SK-N-DZ (cell line): ENCODE results near the gene UNC45A.

DNA sequence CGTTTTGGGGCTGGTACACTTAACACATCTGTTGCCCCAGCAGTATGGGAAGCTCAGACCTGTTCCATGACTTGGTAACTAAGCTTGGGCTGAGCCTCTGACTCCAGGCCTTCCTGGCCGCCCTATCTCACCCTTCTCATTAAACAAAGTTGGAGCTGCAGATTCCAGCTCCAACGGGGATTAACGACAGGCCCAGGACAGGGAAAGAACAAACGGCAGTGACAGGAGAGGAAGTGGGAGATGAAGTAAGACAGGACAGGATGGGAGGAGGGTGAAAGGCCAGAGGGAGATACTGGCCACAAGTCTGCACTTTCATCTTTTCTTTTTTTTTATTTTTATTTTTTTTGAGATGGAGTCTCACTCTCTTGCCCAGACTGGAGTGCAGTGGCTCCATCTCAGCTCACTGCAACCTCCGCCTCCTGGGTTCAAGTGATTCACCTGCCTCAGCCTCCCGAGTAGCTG is 8.5 kb upstream of the FURIN start:
RAMPAGE:
- cytosol, long total RNA = no peak
- nucleus, long total RNA = no peak

DNA sequence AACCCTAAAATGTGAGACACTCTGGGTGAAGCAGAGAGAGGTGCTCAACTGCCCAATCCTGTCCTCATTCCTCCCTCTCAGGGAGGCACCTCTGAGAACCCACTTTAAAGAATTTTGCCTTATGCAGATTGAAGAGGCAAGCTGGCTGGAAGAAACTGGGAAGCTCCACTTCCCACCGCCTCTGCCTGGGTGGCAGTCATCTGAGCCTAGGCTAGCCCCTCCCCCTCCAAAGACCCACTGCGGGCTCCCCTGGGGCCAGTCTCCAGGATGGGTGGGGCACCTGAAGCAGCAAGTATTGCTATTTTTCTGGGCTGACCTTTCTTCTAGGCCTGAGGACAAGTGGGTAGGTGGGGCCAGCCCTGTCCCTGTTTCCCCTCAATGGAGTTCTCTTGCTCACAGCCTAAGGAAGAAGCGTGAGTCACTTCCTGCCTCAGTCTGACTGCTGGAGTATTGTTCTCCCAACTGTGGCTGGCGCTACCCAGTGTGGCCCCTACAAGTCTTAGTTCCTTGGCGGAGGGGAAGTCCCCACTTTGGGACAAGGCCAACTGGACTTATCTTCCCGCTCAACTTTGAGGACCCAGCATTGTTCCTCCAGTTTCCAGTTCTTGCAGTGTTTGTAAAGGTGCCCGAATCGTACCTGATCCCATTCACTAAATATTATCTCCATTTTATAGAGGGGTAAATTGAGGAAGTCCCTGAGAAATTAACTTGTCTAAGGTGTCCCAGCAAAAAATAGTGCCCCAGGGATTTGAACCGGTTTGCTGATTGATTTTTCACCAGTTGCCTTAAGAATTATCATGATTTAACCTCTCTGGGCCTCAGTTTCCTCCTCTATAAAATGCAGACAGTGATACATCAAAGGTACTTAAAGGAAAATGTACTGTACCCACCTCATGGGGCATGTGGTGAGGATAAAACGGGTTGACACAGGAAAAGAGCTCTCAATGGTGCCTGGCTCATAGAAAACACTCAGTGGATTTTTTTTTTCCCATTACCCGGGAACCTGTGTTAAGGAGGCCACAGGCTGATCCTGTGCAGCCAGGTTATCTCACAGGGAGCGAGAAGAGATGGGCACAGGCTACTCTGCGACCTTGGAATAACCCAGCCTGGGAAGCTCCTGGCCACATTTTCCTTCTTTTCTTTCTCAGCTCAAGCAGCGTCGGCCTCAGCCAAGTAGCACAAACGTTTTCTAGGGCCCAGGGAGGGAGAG is 1.5 kb downstream of the FURIN start:
RAMPAGE:
- cytosol, long total RNA = no peak
- nucleus, long total RNA = no peak

DNA sequence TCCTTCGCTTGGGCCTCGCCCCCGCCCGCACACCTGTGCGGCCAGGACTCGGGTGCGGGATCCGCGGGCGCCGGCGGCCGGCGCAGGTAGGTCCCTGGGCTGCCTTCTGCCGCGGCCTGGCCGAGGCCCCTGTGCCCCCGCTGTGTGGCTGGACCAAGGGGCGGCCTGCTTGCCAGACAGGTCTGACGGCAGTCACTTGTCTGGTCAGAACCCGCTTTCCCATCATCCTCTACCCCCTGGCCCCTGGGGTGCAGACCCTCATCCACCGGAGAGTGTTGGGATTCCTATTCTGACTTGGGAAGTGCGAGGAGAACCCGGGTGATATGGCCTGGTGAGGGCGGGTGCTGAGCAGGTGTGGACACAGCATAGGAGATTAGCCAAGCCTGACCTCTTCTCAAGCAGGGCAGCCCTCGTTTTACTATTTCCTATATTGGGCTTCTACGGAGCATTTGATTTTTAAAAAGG is 3.8 kb downstream of the FURIN start:
RAMPAGE:
- cytosol, long total RNA = no peak
- nucleus, long total RNA = no peak

DNA sequence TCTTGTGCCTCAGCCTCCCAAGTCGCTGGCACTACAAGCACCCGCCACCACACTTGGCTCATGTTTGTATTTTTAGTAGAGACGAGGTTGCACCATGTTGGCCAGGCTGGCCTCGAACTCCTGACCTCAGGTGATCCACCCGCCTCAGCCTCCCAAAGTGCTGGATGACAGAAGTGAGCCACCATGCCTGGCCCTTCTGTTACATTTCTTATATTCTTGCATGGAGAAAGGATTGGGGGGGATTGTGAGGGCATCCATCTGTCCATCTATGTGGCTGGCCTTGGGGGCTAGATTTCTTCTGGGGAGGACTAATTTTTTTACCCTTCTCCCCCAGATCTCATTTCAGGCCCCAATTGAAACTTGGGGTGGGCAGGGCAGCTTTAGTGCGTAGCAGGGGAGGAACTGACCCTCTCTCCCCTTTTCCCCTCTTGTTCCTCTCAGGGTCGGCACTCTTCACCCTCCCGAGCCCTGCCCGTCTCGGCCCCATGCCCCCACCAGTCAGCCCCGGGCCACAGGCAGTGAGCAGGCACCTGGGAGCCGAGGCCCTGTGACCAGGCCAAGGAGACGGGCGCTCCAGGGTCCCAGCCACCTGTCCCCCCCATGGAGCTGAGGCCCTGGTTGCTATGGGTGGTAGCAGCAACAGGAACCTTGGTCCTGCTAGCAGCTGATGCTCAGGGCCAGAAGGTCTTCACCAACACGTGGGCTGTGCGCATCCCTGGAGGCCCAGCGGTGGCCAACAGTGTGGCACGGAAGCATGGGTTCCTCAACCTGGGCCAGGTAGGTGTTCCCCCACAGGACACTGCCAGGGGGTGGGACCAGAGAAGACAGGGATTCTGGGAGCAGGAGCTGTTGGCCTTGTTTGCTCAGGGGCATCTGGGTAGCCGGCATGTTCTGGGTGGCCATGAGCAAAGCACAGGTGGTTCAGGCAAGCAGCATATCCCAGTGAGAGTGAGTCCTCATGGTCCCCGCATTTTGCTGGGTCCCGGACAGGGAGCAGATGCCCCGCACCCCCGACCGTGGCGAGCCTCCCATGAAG is 7.1 kb downstream of the FURIN start:
RAMPAGE:
- cytosol, long total RNA = no peak
- nucleus, long total RNA = no peak

GRCh38 chr15:90876827-90877365 is 7.4 kb upstream of the FES start:
RAMPAGE:
- cytosol, long total RNA = no peak
- nucleus, long total RNA = no peak

DNA sequence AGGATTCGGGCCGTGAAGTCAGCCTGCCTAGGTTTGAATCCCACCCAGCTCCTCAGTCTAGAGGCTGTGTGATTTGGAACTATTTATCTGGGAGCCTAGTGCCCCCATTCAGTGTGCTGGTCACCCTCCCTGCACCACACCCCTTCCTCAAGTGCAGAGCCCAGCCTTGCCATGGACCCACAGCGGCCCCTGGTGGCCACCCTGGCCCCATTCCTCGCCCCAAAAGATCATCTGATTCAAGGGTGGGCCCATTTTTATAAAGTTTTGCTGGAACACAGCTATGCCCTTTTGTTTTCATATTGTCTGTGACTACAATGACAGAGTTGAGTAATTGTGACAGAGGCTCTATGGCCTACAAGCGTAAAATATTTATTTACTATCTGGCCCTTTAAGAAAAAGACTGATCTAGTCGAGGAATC is 1.7 kb downstream of the FES start:
RAMPAGE:
- cytosol, long total RNA = no peak
- nucleus, long total RNA = no peak

DNA sequence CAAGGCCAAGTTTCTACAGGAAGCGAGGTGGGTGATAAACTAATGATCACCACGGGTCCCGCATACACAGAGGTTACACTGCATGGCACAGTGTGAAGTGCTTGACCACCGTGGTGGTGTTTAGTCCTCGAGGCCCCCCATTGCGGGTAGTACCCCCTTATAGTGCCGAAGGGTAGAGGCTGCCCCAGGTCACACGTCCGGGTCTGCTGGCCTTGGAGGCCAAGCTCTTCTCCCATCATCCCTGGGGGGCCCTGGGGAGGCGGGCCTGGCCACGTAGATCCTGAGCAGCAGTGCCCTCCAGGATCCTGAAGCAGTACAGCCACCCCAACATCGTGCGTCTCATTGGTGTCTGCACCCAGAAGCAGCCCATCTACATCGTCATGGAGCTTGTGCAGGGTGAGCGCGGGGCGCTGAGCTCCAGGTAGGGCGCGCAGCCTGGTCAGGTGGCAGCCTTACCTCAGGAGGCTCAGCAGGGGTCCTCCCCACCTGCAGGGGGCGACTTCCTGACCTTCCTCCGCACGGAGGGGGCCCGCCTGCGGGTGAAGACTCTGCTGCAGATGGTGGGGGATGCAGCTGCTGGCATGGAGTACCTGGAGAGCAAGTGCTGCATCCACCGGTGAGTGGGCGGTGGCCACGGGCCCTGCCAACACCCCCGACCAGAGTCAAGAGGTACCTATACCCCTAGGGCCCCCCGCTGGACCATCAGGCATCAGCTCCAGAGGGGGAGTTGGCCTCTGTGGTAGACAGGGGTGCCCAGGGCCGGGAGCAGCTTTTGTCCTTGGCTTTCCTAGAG is 8.7 kb downstream of the FES start:
RAMPAGE:
- cytosol, long total RNA = start-site peak on the plus strand centred at position 560 of the sequence, 33 bp wide, 195 and 274 reads in 2 replicates
- nucleus, long total RNA = no peak

RAMPAGE:
- cytosol, long total RNA = no peak
- nucleus, long total RNA = no peak
Observed at GRCh38 chr15:90932246-90932424, 214 bp downstream of the HDDC3 start.

GRCh38 chr15:90934699-90935779 is at the start of gene UNC45A:
Gene UNC45A (plus strand): TSS chr15:90935285.
RAMPAGE:
- cytosol, long total RNA = start-site peak on the plus strand at chr15:90935285-90935316, 122 and 49 reads in 2 replicates
- nucleus, long total RNA = no peak

DNA sequence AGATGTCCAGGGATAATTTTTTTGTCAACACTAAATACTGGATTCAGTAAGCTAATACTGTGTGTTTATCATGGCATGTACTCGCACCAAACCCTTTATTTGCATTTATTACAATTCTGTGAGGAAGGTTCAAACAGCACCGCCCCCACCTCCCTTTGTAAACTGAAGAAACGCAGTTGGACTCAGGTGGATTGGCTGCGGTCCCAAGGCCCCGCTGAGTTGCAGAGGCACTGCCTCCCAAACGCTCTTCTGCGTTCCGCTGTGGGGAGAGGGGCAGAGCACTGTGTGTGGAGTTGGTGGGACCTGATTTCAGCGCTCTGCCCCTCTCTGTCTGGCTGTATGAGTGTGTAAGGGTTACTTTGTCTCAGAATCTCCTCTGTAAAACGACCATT is 1.2 kb downstream of the RCCD1 start:
RAMPAGE:
- cytosol, long total RNA = no peak
- nucleus, long total RNA = no peak

GRCh38 chr15:91368532-91368917 is 268.5 kb downstream of the SV2B start:
RAMPAGE:
- cytosol, long total RNA = no peak
- nucleus, long total RNA = no peak

DNA sequence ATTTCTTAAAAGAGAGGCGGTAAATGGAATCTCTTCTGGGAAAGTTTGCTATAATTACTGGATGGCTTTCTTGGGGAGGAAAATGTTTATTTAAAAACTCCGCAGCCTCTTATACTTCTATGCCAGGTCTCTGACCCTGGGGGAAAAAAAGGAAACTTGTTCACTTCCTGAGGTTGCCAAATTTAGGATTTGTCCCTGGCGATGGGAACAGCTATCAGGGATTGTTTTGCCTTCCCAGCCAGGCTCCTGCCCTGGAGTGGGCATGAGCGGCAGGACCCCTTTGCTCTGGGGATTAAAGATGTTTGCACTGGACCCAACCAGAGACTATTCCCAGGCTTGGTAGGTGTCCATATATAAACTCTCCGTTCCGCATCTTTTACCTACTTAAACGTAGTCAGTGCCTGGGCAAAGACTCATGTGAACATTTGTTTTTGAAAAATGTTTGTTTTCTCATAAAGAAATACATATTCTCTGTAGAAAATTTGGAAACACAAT is 175.6 kb downstream of the SLCO3A1 start:
RAMPAGE:
- cytosol, long total RNA = no peak
- nucleus, long total RNA = no peak

DNA sequence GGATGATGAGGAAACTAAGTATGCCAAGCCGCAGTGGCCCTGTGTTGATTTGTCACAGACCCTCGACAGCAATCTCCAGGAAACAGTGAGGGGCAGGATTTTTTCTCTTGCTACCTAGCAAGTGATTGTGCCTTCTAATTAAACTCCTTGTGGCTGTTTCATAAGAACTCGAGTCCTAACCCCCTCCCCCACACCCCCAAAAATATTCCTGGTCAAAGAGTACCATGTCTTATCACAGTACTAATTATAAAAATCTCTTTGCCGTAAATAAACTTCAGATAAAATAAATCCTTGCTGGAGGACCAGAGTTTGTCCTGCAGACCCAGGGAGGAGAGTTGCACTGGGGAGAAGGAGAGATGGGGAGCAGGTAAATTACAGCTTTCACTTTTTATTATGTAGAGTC is 64.3 kb downstream of the FAM174B start:
RAMPAGE:
- cytosol, long total RNA = no peak
- nucleus, long total RNA = no peak

DNA sequence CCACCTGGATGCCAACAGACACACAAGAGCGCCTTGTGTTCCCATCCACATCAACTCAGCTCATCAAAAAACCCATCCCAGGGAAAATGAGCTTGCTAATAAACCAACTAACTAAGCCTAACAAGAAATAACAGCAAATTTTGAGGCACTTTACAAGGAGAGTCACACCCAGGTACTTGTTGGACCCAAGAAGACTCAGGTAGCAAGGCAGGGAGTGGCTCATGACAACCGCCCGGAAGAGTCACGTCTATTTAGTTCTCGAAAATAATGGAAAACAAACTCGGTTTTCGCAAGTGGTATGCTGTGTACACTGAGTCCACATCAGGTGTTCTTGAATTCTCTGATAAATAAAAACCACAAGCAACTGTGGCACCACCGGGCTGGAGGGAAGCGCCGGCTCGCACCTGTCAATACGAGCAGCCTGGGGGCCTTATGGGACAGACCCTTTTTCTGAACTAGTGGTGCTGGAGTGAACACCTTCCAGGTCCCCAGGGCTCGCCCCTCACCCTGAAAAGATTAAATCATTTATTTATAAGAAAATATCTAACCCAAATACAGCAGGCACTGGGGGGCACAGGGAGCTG is 40.4 kb downstream of the FAM174B start:
RAMPAGE:
- cytosol, long total RNA = no peak
- nucleus, long total RNA = no peak

GRCh38 chr15:92623362-92623812 is 32.2 kb downstream of the FAM174B start:
RAMPAGE:
- cytosol, long total RNA = no peak
- nucleus, long total RNA = no peak

RAMPAGE:
- cytosol, long total RNA = no peak
- nucleus, long total RNA = no peak
Observed at GRCh38 chr15:92630058-92630508, 25.5 kb downstream of the FAM174B start.

DNA sequence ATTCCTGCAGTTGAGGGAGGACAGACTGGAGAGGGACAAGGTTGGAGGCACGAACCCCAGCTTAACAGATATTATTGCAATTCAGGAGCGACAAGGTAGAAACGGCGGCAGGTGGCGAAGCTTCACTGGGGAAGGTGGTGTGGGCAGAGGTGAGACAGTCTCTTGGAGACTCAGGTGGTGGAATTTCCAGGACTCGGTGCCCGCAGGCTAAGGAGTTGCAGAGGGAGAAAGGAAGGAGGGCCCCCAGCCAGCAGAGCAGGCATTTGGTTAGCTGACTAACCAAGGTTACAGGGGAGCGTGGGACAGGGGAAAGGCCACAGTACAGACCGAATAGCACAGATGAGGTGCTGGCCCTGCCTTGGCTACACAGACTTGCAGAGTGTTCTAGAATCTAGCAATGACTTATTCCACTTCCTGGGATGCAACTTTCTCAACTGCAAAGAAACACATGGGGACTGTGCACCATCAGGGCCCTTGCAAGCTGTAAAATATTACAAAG is 2.9 kb downstream of the FAM174B start:
RAMPAGE:
- cytosol, long total RNA = no peak
- nucleus, long total RNA = no peak

RAMPAGE:
- cytosol, long total RNA = no peak
- nucleus, long total RNA = no peak
Observed at GRCh38 chr15:92667392-92668337, 12.1 kb upstream of the FAM174B start.

DNA sequence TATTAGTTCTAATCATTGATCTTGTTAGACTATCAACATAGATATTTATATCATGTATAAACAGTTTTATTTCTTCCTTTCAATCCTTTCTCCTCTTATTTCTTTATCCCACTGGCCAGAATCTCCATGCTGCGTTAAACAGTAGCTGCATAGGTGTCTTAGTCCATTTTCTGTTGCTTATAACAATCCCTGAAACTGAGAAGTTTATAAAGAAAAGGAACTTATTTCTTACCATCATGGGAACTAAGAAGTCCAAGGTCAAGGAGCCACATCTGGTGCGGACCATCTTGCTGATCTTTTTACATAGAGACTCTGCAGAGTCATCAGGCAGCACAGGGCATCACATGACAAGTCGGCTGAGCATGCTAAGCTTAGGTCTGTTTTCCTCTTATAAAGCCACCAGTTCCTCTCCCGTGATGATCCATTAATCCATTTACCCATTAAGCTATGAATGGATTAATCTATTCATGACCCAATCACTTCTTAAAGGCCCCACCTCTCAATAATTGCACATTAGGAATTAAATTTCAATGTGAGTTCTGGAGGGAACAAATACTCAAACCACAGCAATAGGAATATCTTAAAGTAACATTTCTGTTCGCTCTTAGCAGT is 22.4 kb upstream of the FAM174B start:
RAMPAGE:
- cytosol, long total RNA = no peak
- nucleus, long total RNA = no peak

DNA sequence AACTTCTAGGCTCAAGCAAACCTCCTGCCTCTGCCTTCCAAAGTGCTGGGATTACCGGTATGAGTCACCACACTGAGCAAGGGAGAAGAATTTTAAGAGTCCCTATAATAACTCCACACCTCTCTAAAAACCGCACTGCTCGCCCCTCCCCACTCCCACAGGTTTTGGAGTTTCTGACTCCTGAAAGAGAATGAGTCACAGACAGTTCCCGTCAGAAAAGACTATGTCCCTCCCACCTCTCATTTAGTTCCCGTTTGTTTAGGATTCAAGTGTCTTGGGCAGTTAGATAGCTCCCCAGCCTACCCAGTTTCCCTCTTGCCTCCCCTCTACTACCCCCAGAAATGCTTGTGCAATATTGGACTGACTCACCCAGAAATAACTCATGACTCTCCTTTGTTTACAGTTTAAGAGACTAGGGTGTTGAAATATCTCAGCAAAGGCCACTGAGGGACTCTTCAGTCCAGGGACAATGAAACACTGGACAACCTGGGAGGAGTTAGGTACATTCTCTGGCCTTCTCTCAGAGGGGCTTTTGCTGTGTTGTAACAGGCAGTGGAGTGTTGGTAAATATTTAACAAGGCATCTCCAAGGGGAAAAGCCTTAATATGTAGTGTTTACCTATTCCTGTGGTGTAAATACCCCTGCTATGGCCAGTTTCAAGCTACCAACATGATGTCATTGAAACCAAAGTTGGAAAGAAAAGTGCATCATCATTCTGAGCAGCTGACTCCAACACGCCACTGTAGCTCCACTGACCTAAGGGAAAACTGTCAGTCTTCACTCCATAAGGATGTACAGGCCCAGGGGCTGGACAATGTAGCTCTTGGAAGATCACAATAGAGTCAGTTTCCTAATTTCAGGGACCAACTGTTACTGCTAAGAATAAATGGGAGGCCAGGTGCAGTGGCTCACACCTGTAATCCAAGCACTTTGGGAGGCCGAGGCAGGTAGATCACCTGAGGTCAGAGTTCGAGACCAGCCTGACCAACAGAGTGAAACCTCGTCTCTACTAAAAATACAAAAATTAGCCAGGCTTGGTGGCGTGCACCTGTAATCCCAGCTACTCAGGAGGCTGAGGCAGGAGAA is 96.0 kb upstream of the CHD2 start:
RAMPAGE:
- cytosol, long total RNA = no peak
- nucleus, long total RNA = no peak